Melanocyte of skin (primary cell): ENCODE data around the genes SLC10A1 and ADAM21.

- CAGE, long polyA plus RNA, 2 experiments: no peak in any of the 2 experiments
Observed at GRCh38 chr14:68884018-68884625, 91.3 kb upstream of the ZFP36L1 start.

- CAGE, long polyA plus RNA, 2 experiments: no peak in any of the 2 experiments
Observed at GRCh38 chr14:68899340-68900184, 79.5 kb downstream of the ACTN1 start.

DNA sequence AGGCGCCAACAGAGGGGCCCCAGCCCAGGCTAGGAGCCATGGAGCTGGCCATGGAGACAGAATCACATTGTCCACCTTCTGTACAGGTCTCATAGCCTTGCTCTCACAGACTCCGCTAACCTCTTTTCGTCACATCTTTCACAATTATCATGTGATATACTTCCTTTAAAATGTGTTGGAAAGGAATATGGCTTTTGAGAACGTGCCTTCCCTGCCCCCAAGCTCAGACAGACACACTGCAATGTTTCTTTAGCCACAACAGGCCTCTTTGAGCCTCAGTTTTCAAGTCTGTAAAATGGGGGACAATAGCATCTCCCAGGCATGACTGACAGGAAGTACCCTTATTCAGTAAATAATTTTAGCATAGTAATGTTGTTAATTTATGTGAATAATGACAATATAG is 49.2 kb downstream of the ACTN1 start:
- CAGE, long polyA plus RNA, 2 experiments: no peak in any of the 2 experiments

- CAGE, long polyA plus RNA, 2 experiments: no peak in any of the 2 experiments
Observed at GRCh38 chr14:68935619-68936755, 43.1 kb downstream of the ACTN1 start.

GRCh38 chr14:68939838-68940455 is 39.2 kb downstream of the ACTN1 start:
- CAGE, long polyA plus RNA, 2 experiments: no peak in any of the 2 experiments

GRCh38 chr14:68942323-68943212 is 36.5 kb downstream of the ACTN1 start:
- CAGE, long polyA plus RNA, 2 experiments: no peak in any of the 2 experiments

DNA sequence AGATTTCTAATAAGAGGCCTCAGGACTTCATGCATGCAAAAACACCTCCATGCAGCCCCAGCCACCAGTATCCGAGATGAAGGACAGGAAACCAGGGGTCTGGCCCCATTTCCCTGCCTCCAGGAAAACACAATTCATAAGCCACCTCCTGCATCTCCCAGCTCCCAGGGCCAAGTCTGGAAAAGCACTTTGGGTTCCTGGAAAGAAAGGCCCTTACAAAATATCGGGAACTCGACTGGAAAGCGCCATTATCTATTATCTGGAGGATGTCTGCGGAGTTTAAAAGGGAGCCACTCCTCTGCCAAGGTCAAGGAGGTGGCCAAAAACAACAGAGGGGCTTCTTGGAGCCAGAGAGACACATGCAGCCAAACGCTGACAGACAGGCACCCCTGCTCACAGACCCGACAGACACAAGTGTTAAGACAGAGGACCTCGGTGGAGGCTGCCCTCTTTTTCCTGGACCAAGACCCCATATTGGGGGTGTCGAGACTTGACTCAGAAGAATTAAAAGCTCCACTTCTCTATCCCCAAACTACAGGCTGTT is 9.8 kb downstream of the ACTN1 start:
- CAGE, long polyA plus RNA, 2 experiments: no peak in any of the 2 experiments

DNA sequence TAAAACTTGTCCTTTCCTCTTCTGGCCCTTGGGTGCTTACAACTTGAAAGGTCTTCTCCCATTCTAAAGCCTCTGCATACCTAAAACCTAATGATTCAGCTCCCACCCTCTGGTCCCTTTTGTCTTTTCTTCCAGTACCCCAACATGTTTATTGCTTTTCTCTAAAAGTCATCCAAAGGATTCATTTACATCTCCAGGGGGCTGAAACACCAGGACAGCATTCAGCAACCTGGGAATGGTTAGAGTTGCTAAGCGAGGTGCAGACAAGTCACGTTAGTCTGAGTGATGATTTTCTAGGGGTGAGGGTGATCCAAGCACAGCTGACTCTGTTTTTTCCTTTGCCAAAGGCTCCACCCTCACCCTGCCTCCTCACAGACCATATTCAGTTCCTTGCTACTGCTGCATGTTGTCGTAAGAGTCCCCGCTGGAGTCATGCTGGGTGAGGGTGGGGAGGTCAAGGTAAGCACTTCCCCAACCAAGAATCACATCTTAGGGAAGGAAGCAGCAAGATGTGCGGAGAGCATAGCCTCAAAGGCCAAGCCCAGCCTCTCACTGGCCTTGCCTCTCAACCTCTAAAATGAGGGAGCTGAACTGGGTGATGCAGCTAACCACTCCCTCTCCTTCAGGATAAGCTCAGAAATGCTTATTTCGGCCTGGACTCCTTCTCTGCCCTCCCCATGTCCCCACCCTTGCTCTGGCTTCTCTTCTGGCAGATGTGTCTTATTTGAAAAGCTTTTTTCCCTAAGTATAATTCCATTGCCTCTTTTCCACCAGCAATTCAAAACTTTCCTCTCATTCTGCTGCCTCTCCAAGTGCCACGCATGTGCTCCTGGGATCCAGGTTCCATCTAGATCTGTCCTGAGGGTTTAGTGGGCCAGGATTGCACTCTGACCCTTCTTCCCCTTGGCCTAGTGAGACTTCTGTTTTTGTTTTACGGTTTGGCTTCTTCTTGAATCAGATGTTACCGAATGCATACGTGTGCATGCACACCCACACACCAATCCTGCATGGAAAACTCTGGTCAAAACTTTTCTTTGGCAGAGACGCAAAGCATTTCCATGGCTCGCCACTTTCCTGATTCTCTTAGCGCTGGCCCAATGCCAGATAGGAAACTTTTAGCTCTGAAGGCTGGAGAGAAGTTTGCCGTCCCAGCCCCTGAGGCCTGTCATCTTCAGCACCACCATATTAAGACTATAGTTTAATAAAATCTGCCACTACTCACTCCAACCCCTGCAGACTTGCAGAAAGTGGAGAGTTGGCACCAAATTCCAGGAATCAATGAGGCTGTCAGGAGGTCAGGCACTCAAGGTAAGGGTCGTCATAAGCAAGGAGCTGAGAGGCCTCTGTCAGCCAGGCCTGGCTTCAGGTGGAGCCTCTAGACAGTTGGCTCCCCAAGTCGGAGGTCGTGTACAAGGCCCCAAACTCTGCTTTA is 67.1 kb upstream of the ACTN1 start:
- CAGE, long polyA plus RNA, 2 experiments: no peak in any of the 2 experiments

- CAGE, long polyA plus RNA, 2 experiments: no peak in any of the 2 experiments
Observed at GRCh38 chr14:69154791-69155189, 1.9 kb upstream of the DCAF5 start.

DNA sequence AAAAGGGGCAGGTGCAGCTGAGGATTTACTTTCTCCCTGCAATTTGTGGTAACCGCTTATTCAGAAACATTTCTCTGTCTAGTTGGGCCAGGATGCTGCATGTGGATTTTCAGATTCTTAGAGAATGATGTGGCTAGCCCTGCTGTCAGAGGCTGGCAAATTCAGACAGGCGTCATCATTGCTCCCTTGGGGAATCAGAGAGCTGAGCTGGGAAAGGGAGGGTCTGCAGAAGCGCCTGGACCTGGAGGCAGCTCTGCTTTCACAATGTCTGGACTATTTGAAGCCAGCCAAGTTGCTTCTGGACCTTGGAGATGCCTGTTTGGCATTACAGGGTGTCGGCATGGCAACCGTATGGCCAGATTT is 3.4 kb downstream of the GALNT16 start:
- CAGE, long polyA plus RNA, 2 experiments: no peak in any of the 2 experiments

DNA sequence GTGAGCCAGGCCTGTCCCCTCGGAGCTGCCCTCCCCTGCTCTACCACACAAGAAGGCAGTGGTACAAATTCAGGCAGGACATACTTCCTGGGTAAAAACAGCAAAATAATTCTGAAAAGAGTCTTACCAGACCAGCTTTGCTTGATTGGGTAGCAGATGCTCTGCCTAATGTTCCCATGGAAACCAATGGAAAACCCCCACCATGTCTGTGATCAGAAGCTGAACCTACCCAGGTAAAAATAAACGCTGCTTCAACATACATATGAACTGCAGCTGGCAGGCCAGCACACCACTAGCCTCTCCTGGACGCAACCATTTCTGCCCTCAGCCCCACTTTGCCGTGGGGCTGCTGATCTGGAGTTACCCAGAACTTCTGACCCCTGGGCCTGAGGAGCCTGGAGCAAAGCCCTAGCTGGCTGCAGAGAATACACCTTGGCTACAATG is 43.2 kb downstream of the ERH start:
- CAGE, long polyA plus RNA, 2 experiments: no peak in any of the 2 experiments

DNA sequence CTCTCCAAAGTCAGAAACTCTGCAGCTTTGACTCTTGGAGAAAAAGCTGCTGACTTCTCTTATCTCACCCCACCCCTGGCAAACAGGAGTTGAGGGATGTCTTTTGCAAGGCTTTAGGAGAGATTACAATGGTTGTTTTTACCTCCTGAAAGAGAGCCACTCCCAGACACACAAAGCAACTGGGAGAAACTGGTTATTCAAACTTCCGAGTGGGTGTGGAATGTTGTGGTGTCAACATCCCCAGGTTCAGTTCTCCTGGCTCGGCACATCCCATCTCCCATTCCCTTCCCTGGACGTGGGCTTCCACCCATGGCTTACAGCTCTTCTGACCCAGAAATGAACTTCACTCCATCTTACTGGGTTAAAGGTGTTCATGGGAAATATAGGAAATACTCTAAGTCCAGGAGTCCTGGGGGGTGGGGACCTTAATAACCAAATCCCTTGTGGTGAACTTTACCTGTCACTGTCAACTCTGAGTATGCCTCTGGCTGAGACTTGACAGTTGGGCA is 42.0 kb downstream of the CCDC177 start:
- CAGE, long polyA plus RNA, 2 experiments: no peak in any of the 2 experiments

DNA sequence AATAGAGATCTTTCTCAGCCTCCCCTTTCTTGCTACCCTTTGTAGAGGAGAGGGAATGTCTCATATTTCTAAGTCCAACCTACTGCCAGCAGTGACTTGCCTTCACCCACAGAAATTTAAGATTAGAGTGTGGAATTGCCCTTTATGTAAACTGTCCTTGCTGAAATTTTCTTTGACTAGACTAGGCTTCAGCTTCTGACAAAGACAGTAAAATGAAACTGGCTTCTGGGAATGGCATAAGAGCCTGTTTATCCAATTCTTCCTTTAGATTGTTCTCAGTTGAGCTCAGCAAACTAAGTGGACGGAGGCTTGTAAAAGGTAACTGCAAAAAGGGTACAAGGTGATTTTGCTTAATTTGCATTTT is 4.8 kb downstream of the SUSD6 start:
- CAGE, long polyA plus RNA, 2 experiments: no peak in any of the 2 experiments

- CAGE, long polyA plus RNA, 2 experiments: no peak in any of the 2 experiments
Observed at GRCh38 chr14:69653831-69654621, 42.6 kb downstream of the SUSD6 start.

DNA sequence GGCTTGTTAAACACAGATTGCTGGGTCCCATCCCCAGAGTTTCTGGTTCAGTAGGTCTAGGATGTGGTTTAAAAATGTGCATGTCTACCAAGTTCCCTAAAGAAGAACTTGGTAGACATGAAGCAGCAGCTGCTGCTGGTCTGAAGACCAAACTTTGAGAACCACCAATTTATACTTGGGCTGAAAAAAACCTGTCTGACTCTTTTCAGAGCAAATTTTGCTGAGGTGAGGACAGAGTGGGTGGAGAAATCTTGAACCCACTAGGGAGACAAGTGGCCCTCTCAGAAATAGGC is 61.8 kb downstream of the SUSD6 start:
- CAGE, long polyA plus RNA, 2 experiments: no peak in any of the 2 experiments

GRCh38 chr14:69797083-69797487 is at the start of gene SLC10A1:
TSS of gene SLC10A1 (minus strand) at chr14:69797241.
- CAGE, long polyA plus RNA, 2 experiments: no peak in any of the 2 experiments

DNA sequence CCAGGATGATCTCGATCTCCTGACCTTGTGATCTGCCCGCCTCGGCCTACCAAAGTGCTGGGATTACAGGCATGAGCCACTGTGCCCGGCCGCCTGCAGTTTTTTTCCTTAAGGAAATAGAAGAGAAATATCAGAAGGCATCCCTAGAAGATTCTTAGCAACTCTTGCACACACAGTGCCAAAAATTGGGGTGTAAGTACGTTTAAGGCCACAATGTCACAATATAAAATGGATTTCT is 63.4 kb upstream of the SLC8A3 start:
- CAGE, long polyA plus RNA, 2 experiments: no peak in any of the 2 experiments

- CAGE, long polyA plus RNA, 2 experiments: no peak in any of the 2 experiments
Observed at GRCh38 chr14:70452027-70452269, at the start of gene ADAM21. TSS of gene ADAM21 (plus strand) at chr14:70452174.

DNA sequence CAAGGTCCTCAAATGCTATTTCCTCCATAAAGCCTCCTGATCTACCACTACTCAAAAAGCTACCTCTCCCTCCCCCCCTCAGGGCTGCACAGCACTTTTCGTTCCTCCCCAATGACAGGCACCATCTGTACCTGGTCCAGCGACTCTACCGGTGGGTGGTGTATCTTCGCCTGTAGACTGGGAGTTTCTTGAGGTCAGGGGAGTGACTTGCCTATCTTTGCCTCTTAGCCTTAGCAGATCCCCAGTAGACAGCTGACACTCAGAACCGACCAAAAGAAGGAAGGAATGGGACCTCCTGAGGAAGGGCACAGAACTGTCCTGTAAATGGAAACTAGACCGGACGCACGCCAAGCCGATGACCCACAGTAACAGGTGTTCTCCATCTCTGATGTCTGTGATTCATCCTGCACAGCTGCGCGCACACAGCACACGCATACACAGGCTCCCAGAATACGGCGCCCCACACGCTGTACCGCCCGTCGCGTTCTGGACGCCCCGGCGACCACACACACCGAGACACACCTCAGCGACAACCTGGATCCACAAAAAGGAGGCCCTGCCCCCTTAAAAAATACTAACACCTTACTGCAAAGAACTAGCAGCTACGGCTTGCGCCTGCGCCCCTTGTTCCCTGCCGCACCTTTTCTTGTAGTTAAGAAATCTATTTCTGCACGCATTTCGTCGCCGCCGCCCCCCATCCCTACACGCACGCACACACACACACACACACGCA is 673 bp upstream of the TTC9 start:
- CAGE, long polyA plus RNA, 2 experiments: no peak in any of the 2 experiments

DNA sequence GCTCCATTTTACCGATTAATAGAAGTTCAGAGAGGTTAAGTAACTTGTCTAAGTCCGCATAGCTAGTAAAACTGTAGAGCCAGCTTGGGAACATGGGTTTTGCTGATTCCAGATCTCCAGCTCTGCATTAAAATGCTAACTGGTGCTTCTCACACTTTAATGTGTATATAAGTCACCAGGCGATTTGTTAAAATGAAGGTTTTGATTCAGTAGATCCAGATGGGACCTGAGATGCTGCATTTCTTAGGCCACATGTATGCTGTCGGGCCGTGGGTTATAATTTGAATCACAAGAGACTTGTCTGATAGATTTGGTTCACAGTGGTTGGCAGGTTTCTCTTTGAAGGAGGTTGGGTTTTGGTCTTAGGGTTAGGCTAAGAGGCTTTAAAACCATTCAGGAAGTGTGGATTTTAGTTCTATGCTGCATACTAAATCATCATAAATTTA is 21.0 kb upstream of the PCNX1 start:
- CAGE, long polyA plus RNA, 2 experiments: no peak in any of the 2 experiments